Metastatic Pancreatic Carcinoma in the Ovary (tissue), 1 donor: ENCODE results near the gene ADGRD2.

GRCh38 chr9:123043090-123043887 is 9.8 kb downstream of the GPR21 start:
- PRO-cap, result no peak

DNA sequence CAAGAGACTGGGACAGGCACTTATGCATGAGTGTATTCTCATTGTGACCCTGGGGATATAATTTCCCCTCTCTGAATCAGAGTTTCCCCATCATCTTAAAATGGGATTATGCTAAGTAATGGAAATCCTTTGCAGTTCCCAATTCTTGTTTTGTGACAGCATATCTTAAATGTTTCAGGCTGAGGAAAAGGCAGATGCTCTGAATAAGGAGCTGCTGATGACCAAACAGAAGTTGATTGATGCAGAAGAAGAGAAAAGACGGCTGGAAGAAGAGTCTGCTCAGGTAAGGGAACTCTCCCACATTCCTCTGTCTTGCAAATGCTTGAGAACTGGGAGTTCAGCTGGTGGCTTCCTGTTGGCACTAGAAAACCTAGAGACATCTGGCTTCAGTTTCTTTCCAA is 64.1 kb downstream of the GPR21 start:
- PRO-cap, result no peak

DNA sequence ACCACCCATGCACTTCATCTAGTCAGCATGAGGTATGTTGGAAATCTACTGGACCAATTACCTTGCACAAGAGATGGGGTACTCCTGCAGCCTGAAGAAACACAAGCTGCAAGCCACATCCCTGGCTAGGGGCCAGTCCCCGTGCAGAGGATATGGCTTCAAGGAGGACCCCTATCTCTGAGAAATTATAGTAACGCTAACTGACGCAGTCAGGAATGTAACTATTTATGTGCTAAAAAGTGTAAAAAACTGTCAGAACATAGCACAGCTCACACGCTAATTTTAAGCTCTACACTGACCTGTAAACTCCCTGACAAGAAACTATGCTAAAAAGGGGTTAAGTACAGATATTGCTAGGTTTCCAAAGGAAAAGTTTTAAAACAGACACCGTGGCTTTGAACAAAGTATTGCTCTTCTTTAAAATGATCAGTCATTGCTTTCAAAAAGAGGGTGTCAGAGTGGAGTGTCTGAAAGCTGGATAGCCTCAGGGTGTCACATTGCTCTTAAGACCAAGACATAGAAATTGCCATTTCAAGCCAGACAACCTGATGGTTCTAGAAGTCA is 89.2 kb downstream of the GPR21 start:
- PRO-cap, result no peak

DNA sequence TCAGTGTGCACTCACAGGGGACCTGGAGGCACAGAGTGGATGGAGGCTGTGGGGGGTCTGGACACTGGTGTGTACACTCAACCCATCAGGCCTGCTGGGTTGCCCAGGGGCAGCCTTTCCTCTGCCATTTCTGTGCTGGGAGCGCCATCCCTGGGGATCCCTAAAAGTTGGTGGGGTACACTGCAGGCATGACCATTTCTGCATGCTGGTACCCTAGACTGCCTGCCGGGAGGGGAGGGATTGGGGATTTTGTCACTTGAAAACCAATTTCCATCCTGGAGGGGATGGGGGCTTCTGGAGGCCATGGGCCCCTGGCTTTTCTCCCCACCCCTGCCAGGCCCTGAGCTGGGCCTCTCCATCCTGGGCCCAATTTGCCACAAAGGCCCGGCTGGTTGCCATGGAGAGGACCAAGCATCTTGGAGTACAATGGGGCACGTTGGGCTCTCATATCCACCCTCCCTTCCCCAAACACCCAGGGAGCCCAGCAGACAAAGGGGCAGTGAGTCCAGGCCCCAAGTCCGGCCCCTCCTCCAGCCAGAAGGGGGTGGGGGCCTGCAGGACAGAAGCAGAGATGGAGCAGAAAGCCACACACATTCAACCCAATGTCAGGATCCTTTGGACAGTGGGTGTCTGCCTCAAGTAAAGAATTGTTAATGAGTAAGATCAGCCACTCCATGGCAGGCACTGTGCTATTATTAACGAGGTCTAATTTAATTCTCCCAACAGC is 2.1 kb downstream of the CRB2 start:
- PRO-cap, result no peak

GRCh38 chr9:123395042-123395823 is 39.2 kb downstream of the CRB2 start:
- PRO-cap, result no peak

DNA sequence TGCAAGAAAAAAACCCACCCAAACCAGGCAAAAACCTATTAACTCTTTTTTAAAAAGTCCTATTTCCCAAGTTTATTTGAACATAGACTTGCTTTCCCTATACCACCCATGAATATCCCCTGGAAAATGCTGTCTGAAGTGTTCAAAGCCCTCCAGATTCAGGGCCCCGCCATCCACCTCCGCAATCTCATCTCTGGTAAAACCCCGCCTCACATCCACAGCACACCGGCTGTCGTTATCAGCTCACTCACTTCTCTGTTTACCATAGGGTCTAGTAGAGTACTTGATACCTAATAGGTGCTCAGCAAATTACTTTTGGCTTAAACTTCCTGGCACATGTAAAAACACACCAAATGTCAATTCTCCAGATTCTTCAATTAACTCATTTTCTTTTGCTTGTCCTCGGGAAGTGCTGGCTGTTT is 58.6 kb downstream of the CRB2 start:
- PRO-cap, result no peak

DNA sequence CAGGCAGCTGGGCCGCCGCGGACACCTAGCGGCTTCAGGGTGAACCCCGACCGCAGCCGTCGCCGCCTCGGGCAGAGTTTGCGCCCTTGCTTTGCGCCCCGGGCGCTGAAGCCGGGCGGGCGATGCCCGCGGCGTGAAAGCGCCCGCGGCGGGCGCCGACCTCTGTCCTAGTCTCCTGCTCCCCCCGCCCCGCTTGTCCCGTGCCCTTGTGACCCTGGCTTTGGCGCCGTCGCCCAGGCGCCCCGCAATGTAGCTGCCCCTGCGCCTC is 254 bp downstream of the LHX2 start:
- PRO-cap, result no peak

- PRO-cap, result no peak
Observed at GRCh38 chr9:124206276-124206816, 51.4 kb upstream of the NEK6 start.

GRCh38 chr9:124218643-124219155 is 39.0 kb upstream of the NEK6 start:
- PRO-cap, result no peak

- PRO-cap, result no peak
Observed at GRCh38 chr9:124309572-124310130, 51.9 kb downstream of the NEK6 start.

DNA sequence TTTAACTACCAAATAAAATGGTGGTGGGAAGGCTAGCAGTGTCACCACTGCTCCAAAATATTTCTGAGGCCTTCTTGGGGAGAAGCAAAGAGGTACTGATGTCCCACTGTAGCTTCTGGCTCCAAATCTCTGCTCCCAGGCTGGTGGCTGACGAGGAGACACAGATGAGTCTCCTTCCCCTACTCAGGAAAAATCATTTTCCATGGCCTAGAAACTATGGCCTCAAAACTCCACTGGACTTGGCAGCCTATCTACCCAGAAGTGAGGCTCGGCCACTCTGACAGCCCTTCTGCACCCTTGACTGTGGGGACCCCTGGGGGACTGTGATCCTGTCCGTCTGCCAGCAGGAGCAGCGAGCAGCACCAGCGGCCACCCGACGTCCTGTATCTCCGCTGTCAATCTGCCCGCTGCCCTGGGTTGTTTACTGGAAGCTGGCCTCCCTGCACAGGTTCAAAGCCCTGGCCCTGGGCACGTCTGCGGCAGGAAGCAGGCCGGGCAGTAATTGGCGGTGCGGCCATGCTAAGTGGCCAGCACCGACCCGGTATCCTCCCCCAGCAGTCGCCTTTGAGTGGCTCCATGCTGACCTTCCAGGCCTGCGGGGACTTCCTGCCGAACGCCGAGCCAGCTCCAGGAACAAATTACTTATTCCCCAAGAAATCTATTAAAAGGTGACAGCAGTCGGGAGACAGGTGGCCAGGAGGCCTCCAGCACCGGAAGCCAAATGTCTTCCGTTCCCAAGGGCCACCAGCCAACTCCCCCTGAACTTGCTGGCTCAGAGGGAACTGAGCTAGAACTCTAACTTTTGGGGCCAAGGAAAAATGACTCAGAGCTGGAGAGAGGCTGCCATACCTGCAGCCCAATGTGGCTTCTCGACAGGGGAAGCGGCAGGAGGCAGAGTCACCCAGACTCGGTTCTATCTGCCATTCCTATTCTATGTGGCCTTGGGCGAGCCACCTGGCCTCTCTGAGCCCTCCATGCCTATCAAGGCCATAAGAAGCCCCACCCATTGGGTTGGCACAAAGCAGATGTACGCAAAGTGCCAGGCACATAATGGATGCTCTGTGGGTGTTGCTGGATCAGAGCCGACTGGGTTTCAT is 13.5 kb upstream of the PSMB7 start:
- PRO-cap, result no peak

DNA sequence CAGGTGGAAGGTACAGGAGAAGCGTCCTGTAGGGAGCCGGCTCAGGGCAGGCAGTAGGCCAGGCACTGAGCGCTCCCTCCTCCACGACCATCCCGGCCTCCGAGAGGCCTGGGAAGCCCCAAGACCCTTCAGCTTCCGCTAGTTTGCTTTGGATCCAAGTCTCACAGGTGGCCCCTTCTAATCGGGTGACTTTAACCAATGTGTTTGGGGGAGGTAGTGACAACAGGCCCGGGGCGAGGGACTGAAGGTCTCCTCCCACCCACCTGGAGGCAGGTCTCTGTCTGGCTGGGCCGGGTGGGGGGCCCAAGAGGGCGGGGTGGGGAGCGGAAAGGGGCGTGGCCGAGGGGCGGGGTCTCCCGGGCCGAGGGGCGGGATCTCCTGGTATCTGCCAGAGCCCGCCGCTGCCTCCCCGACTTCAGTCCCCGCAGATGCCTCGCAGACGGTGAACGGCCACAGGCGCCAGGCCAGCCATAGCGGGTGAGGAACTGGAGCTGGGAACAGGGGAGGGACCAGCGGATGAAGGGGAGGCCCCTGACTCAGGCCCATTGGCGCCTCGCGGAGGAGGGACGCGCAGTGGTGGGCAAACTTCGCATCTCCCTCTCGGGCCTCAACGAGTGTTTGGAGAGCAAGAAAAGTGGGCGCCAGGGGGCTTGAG is at the start of gene ADGRD2:
ADGRD2 (plus strand) TSS at position 418 of the 655 bp plus-strand sequence.
- PRO-cap, result unidirectional peak, plus-strand start at position 427 of the sequence

- PRO-cap, result no peak
Observed at GRCh38 chr9:124514455-124515190, 7.4 kb upstream of the NR5A1 start.

- PRO-cap, result no peak
Observed at GRCh38 chr9:124706932-124708098, 63.8 kb downstream of the NR6A1 start.

- PRO-cap, result no peak
Observed at GRCh38 chr9:124757519-124758076, 13.5 kb downstream of the NR6A1 start.

GRCh38 chr9:125146257-125146624 is 2.9 kb upstream of the SCAI start:
- PRO-cap, result no peak

DNA sequence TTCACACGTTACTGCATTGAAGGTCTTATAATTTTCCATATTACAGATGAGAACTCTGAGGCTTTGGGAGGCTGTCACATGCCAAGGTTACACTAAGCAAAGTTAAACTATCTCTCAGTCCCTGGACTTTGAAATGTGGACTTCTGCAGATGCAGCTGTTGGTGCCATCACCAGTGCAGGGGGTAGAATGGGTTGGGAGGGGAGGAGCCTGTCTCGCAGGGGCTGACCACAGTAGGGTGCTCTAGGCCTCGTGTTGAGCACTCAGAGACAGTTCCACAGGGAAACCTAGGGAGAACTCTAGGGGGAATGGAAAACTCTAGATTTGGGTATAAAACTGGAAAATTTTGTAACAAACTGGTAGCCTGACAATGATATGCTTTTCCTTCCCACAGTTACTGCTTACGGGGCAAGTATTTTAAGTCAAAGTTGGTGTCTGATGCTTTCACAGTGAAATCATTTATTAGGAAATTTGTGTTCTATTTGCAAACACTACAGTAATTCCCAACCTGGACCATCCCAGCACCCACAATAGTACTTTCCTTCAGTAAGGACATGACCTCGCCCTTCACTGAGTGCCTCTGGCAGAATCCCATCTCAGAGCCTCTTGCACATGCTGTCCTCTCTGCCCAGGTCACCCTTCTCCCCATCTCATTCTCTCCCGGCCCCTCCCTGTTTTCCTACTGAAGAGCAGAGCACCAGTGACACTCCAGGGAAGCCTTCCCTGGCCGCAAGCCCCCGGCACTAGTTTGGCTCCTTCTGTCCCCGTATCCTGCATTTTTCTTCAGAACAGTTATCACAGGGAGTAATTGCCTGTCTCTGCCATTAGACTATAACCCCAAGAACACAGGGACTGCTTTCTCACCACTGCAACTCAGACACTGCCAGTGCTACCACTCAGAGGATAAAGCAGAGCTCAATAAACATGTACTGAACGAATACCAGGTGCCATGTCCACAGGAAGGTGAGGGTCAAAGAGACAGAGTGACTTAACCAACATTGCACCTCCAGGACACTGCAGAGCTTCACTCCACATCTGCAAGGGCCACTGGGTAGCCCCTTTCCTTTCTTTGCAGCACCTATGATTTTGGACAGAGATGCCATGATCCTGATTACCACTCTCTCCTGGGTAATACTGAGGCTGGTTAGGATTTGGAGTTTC is 220.5 kb downstream of the MAPKAP1 start:
- PRO-cap, result no peak

- PRO-cap, result no peak
Observed at GRCh38 chr9:125578981-125579331, 128.1 kb downstream of the MAPKAP1 start.

DNA sequence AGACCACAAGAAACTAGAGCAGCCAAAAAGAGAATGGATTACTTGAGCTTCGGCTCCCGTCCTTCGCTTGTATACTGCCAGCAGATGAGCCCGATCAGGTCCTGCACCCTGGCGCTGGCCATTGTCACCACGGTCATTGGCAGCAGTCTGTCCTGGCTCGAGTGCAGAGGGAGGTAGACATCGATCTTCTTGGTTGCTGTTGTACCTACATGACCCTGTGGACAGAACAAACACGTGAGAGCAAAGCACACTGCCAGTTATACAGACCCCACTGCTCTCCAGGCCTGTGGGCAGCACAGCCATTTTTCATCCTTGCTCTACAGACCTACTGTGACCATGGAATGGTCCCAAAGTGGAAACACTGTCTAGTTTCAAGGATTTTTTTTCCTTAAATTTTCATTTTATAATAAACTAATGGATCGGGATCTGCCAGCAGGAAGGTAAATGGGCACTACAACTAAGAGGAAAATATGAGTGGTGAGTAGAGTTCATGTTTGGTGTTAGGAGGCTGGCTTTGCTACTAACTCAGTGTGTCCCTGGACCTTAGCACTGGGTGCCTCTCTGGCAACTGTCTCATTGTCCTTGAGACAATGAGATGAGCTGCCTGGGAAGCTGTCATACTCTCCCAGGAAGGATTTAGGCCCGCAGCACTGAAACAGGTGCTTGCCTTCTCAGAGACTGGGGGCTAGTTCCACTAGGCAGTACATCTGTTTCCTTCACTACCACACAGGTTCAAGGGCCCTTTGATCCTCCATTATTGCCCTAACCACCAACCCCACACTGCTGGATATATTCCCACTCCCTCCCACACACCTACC is 121.3 kb downstream of the MAPKAP1 start:
- PRO-cap, result no peak

DNA sequence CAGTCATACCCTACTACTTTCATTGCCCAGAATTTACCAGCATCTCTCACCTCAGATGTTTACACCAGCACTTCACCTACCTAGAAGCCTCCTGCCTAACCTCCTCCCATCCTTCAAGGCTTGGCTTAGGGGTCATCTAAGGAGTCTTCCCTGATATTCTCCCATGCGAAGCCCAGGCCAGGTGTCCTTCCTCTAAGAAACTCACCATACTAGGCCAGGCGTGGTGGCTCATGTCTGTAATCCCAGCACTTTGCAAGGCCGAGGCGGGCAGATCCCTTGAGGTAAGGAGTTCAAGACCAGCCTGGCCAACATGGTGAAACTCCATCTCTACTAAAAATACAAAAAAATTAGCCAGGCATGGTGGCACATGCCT is 75.3 kb downstream of the MAPKAP1 start:
- PRO-cap, result no peak